Measurements from ENCODE around the genes NDUFA4L2, GLI1 and AVIL.

DNA sequence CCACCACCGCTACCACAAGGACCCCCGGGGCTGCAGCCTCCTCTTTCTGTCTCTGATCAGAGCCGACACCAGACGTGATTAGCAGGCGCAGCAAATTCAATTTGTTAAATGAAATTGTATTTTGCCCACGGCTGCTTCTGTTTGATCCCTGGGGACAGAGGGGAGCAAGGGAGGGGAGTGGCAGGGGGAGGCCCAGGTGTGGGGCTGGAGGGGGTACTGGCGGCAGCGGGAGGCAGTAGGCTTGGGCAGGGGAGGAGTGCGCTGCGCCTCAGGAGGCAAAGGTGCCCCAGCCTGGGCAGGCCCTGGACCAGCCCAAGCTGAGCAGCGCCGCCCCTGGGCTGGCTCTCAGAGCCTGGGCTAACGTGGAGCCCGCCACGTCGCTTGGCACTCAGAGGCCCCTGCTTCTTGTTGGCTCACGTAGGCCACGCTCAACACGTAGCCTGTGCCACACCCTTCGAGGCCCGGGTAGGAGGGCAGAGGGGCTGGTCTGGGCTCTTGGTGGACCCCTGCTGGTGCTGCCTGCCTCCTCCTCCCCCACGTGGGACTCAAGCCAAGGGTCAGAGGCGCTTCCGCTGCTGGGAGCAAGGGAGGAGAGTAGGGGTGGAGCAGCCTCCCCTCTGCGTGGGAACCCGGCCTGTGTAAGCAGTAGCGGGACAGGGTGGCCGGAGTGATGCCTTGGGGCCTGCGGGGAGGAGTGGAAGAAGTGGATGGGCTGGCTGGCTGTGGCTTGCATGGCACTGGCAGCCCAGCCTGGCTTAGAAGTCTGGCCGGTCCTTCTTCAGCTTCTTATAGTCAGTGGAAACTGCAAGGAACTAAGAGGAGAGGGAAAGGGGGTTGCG, 1.9 kb downstream of the NDUFA4L2 start:
- PRO-cap, 3 experiments = peak in 1 of 3 experiments; most common plus-strand start position 667 of the sequence (in 1)
- RAMPAGE, long total RNA, 2 experiments = no peak in any of the 2 experiments
- RRBS = 49% methylated on average over 3 of the region's 31 CpGs

DNA sequence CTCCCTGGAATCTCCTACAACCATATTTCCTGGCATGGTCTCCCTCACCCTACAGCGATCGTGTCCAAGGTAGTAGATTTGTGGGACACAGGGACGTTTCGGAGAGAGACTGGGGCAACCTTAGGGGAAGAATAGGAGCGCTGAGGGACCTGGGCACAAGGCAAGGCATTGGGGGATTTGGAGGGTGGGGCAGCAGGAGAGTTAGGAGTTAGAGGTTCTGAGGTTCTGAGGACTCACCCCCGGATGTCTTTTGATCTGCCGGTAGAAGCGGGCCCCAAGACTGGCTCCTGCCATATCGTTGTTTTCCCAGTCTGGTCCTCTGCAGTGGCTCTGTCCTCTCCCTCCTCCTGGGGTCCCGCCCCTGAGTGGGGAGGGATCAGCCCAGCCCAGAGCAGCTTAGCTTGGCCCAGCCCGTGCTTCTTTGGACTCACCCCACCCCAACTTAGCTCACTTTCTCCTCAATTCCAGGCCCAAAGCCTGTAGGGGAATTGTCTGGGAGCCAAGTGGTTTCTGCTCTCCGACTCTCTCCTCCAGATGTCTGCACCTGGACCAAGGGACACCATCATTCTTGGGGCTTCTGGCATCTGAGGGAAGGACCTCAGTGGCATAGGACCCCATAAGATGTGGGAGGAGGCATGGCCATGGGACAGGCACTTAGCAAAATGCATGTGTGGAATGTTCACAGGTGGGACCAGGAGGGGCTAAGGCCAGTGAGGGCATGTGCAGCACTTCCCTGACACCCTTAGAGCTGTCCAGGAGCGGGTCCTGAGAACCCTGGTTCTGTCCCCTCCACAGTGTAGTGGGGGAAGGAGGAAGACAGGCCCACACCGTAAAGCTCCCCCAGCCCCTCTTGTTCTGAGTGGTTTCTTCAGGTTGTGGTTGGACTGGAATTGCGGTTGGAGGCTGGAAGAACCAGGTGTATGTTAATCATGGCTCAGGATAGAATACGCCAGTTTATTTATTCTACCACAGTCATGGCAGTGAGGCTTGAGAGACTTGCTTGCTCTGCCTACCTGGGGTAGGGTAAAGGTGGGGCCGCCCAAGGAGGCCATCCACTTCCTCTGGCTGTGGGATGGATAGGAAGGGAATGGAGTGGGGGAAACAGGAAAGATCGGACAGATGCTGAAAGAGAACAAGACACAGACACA, at the start of gene NDUFA4L2:
Gene NDUFA4L2 (minus strand): TSS at position 313 of the 1,148 bp plus-strand sequence.
- PRO-cap, 3 experiments = peak in 2 of 3 experiments; most common minus-strand start position 321 of the sequence (in 1)
- RAMPAGE, long total RNA, 2 experiments = start-site peak on the minus strand in 1 of 2 experiments, centred at position 320 of the sequence, 33 reads per replicate
- RRBS = no CpG with 5 or more reads among the region's 18 CpGs

DNA sequence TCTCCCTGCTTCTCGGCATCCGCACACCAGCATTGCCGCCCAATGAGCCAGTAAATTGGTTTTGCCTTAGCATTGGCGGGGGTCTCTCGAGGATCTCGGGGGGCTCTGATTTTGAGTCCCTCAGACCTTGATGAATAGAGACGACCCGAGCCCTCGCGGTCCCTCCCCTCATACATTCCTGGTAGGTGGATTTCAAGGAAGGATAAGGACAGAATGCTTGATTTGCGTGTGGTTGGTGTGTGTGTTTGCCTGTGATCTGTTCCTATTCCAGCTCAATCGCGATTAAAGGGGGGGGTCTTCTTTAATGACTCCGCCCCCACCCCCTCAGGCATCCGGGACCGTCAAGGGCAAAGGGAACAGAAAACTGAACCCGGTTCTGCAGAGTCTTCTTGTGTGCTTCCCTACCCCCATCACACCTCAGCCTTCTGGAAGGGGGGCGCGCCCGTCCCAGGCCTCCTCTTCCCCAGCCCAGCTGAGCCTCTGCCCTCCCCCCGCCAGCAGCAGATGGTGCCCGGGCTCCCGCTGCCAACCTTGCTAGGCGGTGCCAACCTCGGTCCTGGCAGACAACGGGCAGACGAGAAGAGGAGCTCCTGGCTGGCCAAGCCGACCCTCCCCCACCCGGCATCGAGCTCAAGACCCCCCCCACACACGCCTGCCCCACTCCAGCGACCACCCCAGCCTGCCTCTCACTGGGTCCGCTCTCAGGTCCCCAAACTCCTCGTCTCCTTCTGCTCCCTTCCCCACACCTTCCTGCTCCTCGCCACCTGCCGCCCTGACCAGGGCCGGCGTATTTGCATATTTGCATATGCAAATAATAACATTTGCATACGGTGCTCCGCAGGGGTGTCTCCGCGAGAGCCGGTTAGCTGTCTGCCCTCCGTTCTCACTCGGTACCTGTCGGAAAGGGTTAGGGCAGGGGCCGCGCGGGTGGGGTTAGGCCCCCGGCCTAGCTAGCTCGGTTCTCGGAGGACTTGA, 5.4 kb upstream of the NDUFA4L2 start:
- PRO-cap, 3 experiments = peak in 1 of 3 experiments; most common plus-strand start position 840 of the sequence (in 1); most common minus-strand start position 752 of the sequence (in 1)
- RAMPAGE, long total RNA, 2 experiments = no peak in any of the 2 experiments
- RRBS = 5% methylated on average over 20 of the region's 52 CpGs

- PRO-cap, 3 experiments = no peak in any of the 3 experiments
- RAMPAGE, long total RNA, 2 experiments = no peak in any of the 2 experiments
- RRBS = no CpG with 5 or more reads among the region's 3 CpGs
Measured at GRCh38 chr12:57372077-57372452, 58.8 kb downstream of the R3HDM2 start.

DNA sequence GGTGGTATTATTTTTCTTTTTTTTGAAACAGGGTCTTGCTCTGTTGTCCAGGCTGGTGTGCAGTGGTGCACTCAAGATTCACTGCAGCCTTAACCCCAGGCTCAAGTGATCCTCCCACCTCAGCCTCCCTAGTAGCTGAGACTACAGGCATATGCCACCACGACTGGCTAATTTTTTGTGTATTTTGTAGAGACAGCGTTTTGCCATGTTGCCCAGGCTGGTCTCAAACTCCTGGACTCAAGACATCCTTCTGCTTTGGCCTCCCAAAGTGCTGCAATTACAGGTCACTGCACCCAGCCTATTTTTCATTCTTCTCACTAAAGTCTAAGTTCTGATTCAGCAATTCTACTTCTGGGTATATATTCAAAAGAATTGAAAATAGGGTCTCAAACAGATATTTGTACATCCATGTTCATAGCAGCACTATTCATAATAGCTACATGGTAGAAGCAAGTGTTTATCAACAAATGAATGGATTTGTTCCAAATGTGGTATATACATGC, 52.4 kb downstream of the R3HDM2 start:
- PRO-cap, 3 experiments = no peak in any of the 3 experiments
- RAMPAGE, long total RNA, 2 experiments = no peak in any of the 2 experiments
- RRBS = no CpG with 5 or more reads among the region's 2 CpGs

DNA sequence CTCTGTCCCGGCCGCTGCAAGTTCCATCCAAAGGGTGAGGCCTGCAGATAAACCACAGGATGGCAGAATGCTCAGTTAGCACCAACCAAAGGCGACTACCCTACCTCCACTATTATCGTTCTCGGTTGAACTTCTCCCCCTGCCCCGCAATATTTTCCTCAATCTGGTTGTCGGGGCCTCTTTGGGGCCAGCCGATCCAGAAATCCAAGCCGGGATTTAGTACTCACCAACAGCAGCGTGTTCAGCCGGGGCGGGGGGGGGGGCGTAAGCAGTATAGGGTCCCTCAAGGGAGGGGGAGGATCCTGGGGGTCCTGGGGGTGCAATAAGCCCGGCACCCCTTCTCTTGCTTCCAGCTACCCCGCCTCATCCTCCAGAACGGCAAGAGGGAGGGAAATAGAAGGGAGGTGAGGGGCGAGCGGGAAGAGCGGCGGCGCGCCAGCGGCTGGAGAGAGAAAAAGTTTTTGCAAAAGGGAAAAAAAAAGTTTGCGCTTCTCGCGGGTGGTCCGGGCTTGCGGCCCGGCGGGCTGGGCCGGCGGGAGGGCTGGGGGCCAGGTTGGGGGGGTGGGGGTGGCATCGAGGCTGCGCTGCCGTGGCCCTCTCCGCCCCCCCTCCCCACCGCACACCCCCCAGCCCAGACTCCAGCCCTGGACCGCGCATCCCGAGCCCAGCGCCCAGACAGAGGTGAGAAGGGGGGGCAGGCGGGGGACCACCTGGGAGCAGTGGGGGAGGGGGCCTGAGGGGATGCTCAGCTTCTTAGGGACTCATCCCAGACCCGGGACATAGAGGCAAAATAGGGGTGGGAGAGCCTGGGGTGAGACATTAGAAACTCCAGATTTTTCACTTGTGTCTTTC, at the start of gene GLI1:
Gene GLI1 (plus strand): TSS at position 265 of the 852 bp plus-strand sequence.
- PRO-cap, 3 experiments = peak in 3 of 3 experiments; most common plus-strand start position 551 of the sequence (in 2); most common minus-strand start position 447 of the sequence (in 1)
- RAMPAGE, long total RNA, 2 experiments = start-site peak on the plus strand in 2 of 2 experiments, centred at positions 300 to 644 of the sequence, 15 to 49 reads per replicate; start-site peak on the minus strand in 1 of 2 experiments, centred at position 425 of the sequence, 7 reads per replicate
- RRBS = 1% methylated on average over 1 of the region's 43 CpGs

- PRO-cap, 3 experiments = peak in 1 of 3 experiments; most common minus-strand start chr12:57475458 (in 1)
- RAMPAGE, long total RNA, 2 experiments = start-site peak on the minus strand in 1 of 2 experiments, at chr12:57475337-57475423 at its widest, 27 reads per replicate
- RRBS = 6% methylated on average over 20 of the region's 39 CpGs
Measured at GRCh38 chr12:57475146-57475645, 4.5 kb downstream of the ARHGAP9 start.

GRCh38 chr12:57525548-57525949, 2.9 kb downstream of the MBD6 start:
- PRO-cap, 3 experiments = no peak in any of the 3 experiments
- RAMPAGE, long total RNA, 2 experiments = no peak in any of the 2 experiments
- RRBS = no CpG with 5 or more reads among the region's 6 CpGs

- PRO-cap, 3 experiments = no peak in any of the 3 experiments
- RAMPAGE, long total RNA, 2 experiments = no peak in any of the 2 experiments
- RRBS = 7% methylated on average over 28 of the region's 52 CpGs
Measured at GRCh38 chr12:57619184-57619945, 8.1 kb downstream of the ARHGEF25 start.

DNA sequence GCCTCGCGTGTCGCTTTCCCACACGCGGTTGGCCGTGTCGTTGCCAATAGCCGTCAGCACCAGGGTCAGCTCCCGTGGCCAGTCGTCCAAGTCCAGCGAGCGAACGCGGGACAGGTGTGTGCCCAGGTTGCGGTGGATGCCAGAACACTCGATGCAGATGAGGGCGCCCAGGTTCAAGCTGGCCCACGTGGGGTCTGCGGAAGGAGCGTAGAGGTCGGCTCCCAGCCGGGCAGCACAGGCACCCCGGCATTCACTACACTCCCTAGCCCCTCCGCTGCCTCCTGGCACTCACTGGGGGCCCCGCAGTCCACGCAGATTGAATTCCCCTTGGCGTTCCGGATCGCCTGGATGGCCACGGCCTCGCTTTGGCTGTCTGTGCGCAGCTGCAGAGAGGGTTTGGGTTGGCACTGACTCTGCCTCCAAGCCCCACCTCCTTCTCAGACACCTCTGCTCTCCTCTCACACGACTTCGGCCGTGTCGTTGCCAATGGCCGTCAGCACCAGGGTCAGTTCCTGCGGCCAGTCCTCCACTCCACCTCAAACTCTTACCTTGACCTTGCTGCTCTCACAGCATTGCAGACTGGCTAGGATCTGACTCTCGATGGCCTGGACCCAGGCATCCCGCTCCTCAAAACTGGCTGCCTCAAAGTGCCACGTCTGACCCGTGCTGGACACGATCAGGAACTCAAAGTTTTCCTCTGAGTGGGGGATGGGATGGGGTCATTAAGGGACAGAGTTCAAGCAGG, 11.0 kb downstream of the AGAP2 start:
- PRO-cap, 3 experiments = peak in 1 of 3 experiments; most common minus-strand start position 30 of the sequence (in 1)
- RAMPAGE, long total RNA, 2 experiments = no peak in any of the 2 experiments
- RRBS = 13% methylated on average over 5 of the region's 43 CpGs

GRCh38 chr12:57737861-57738359, 632 bp downstream of the AGAP2 start:
- PRO-cap, 3 experiments = no peak in any of the 3 experiments
- RAMPAGE, long total RNA, 2 experiments = no peak in any of the 2 experiments
- RRBS = 4% methylated on average over 30 of the region's 58 CpGs

GRCh38 chr12:57748185-57748562, 3.3 kb downstream of the TSPAN31 start:
- PRO-cap, 3 experiments = no peak in any of the 3 experiments
- RAMPAGE, long total RNA, 2 experiments = no peak in any of the 2 experiments
- RRBS = no CpG with 5 or more reads among the region's 2 CpGs

GRCh38 chr12:57818176-57819339, at the start of gene AVIL:
Gene AVIL, minus strand, starts transcription at chr12:57818734.
- PRO-cap, 3 experiments = no peak in any of the 3 experiments
- RAMPAGE, long total RNA, 2 experiments = no peak in any of the 2 experiments
- RRBS = no CpG with 5 or more reads among the region's 9 CpGs

DNA sequence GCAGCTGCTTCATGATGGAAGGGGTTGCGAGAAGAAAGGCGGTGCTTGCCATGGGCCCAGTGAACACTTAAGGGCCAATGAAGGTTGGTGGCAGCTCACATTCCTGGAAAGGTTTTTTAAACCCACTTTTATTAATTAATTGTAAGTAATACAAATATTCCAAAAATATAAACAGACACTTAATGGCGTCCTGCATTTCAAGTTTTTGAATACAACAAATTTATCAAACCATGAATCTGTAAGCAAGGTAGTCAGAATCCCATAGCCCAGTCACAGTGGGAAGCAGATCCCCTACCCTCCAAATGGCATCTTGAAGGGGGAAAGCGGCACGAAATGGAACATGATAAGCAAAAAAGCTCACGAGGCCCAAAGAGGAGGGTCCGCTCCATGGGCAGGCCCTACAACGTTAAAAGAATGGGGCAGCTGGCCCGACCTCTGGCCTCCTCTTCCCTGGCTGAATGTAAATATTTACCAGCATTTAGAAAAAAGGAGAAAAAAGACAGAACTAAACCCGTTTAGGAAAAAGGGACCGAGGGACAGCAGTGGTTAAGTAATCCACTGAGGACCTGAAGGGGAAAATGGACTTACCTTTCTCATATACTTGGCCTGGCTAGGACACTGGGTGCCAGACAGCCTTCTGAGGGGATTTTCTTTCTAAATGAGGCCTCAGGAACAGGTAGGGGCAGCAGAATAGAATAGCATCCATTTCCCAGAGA, 1.5 kb upstream of the AVIL start:
- PRO-cap, 3 experiments = no peak in any of the 3 experiments
- RAMPAGE, long total RNA, 2 experiments = no peak in any of the 2 experiments
- RRBS = no CpG with 5 or more reads among the region's 11 CpGs

- PRO-cap, 3 experiments = no peak in any of the 3 experiments
- RAMPAGE, long total RNA, 2 experiments = no peak in any of the 2 experiments
- RRBS = no CpG with 5 or more reads among the region's 11 CpGs
Measured at GRCh38 chr12:57821096-57821784, 2.7 kb upstream of the AVIL start.

DNA sequence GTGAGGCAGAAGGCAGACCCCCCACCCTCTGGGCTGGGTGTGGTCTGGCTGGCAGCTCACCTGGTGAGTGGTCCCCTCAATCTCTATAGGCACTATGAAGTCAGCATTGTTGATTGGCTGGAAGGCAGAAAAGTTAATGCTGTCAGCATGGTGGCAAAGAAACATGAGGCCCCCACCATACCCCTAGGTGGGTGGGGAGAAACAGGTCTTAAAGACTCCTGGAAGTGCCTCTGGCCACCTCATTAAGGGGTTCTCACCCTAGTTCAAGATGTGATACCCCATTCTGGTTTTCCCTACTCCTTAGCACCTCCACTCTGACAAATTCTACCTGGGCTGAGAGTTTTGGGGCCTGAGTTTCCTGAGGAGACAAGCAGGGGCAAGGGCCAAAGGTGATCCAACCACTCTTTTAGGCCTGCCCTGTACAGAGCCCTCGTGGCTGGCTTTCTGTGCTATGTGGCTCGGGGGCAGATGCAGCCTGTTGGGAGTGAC, 7.8 kb upstream of the AVIL start:
- PRO-cap, 3 experiments = no peak in any of the 3 experiments
- RAMPAGE, long total RNA, 2 experiments = no peak in any of the 2 experiments
- RRBS = no CpG with 5 or more reads among the region's 2 CpGs

GRCh38 chr12:57868717-57869745, 22.5 kb upstream of the CTDSP2 start:
- PRO-cap, 3 experiments = no peak in any of the 3 experiments
- RAMPAGE, long total RNA, 2 experiments = no peak in any of the 2 experiments
- RRBS = 93% methylated on average over 3 of the region's 27 CpGs

DNA sequence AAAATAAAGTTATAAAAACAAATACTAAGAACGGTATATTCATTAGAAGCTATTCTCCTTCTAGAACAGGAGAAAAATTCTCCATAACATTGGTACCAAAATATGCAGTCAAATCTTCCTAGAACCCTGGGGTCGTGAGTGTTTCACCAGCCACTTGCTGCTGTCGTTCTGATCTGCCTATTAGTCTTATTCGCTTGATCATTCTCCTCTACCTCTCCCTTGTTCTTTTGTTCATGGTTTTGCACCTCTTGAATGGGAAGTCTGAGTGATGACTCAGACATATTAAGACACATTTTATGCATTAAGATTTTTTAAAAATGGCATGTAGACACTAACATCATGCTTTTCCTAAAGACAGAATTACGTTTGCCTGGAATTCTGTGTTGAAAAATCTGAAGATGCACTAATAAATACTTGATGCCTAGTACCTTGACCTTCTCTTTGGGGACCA, 159.1 kb upstream of the LRIG3 start:
- PRO-cap, 3 experiments = no peak in any of the 3 experiments
- RAMPAGE, long total RNA, 2 experiments = no peak in any of the 2 experiments
- RRBS = no CpG with 5 or more reads among the region's 5 CpGs

DNA sequence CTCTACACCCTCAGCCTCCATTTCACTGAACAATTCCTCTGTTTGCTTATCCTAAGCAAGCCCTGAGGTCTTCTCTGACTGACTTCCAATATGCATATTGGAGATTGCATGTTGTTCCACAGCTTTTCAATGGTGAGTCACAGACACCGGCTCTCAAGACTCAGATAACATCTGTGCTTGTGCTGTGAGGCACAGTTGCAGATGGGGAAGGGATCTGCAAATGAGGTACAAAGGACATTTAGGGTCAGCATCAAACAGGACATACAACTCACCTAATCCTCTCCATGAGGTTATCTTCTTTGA, 141.0 kb downstream of the SLC16A7 start:
- PRO-cap, 3 experiments = no peak in any of the 3 experiments
- RAMPAGE, long total RNA, 2 experiments = no peak in any of the 2 experiments
- RRBS = no CpG with 5 or more reads among the region's 1 CpG

DNA sequence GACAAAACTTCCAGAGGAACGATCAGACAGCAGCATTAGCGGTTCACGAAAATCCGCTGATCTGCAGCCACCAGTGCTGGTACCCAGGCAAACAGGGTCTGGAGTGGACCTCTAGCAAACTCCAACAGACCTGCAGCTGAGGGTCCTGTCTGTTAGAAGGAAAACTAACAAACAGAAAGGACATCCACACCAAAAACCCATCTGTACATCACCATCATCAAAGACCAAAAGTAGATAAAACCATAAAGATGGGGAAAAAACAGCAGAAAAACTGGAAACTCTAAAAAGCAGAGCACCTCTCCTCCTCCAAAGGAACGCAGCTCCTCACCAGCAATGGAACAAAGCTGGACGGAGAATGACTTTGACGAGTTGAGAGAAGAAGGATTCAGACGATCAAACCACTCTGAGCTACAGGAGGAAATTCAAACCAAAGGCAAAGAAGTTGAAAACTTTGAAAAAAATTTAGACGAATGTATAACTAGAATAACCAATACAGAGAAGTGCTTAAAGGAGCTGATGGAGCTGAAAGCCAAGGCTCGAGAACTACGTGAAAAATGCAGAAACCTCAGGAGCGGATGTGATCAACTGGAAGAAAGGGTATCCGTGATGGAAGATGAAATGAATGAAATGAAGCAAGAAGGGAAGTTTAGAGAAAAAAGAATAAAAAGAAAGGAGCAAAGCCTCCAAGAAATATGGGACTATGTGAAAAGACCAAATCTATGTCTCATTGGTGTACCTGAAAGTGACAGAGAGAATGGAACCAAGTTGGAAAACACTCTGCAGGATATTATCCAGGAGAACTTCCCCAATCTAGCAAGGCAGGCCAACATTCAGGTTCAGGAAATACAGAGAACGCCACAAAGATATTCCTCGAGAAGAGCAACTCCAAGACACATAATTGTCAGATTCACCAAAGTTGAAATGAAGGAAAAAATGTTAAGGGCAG, 156.3 kb downstream of the SLC16A7 start:
- PRO-cap, 3 experiments = no peak in any of the 3 experiments
- RAMPAGE, long total RNA, 2 experiments = start-site peak on the plus strand in 1 of 2 experiments, centred at position 364 of the sequence, 14 reads per replicate
- RRBS = no CpG with 5 or more reads among the region's 15 CpGs